Pericardium fibroblast (primary cell): Measurements from ENCODE around the genes PHKG1 and ASL.

DNA sequence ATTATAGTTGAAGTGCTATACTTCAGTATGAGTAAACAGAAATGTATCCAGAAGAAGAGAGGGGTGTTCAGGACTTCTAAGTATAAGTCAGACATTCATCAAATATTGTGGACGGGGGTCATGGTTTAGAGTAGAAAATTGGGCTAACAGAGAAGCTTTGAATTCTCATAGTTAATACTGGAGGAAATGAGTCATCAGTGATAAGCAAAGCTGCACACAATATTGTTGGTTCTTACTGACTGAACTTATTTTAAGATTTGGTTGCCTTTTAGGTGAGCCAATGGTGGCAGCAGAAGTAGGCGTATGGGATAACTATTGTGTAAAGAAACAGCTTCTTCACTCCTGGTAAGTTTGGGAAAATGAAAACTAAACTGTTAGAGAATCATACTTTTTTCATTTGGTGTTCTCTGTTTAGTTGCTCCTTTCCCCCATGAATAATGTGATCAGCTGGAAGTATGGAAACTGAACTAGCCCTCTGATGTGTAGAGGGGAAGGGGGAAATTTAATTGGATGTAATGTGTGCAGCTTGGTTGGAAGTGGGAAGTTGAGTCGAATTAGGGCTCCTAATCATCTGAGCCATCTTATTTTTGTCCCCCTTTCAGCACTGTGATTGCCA lies 1.6 kb upstream of the SUMF2 start:
- RAMPAGE, long total RNA, result no peak

DNA sequence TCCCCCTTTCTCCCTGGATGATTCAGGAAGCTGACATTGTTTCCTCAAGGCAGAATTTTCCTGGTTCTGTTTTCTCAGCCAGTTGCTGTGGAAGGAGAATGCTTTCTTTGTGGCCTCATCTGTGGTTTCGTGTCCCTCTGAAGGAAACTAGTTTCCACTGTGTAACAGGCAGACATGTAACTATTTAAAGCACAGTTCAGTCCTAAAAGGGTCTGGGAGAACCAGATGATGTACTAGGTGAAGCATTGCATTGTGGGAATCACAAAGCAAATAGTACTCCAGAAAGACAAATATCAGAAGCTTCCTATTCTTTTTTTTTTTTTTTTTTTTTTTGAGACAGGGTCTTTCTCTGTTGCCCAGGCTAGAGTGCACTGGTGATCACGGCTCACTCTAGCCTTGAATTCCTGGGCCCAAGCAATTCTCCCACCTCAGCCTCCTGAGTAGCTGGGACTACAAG lies 12.8 kb downstream of the PHKG1 start:
- RAMPAGE, long total RNA, result no peak

GRCh38 chr7:56087195-56087659 lies 5.5 kb downstream of the PHKG1 start:
- RAMPAGE, long total RNA, result no peak

GRCh38 chr7:56092481-56093580 lies at the start of gene PHKG1:
Gene PHKG1, minus strand, starts transcription at chr7:56092952.
- RAMPAGE, long total RNA, result no peak

DNA sequence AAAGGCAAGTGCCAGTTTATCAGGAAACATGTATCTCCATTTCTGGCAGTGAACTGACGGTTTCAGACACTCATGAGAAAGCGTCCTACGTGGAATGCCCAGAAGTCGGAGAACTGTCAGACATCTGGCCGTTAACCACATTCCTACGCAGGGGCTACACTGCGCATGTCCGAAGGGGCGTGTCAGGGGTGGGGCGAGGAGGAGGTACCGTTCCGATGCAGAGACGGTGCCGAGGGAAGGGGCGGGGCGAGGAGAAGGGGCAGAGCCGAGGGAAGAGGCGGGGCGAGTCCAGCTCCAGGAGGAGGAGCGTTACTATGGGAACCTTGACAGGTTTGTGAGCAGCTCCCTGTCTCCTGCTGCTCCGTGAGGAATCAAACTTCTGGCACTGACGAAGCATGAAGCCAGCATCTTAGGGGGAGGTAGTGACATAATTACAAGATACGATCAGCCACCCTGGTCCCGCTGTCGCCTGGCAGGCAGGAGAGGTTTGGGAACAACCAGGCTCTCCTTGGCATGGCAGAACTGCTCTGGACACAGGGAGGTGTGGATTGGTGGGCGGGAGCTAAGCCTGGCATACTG lies 367.0 kb upstream of the NUPR2 start:
- RAMPAGE, long total RNA, result no peak

- RAMPAGE, long total RNA, result no peak
Observed at GRCh38 chr7:57783627-57783925, 333.6 kb downstream of the ZNF716 start.

GRCh38 chr7:57867975-57868310 lies 418.0 kb downstream of the ZNF716 start:
- RAMPAGE, long total RNA, result no peak

DNA sequence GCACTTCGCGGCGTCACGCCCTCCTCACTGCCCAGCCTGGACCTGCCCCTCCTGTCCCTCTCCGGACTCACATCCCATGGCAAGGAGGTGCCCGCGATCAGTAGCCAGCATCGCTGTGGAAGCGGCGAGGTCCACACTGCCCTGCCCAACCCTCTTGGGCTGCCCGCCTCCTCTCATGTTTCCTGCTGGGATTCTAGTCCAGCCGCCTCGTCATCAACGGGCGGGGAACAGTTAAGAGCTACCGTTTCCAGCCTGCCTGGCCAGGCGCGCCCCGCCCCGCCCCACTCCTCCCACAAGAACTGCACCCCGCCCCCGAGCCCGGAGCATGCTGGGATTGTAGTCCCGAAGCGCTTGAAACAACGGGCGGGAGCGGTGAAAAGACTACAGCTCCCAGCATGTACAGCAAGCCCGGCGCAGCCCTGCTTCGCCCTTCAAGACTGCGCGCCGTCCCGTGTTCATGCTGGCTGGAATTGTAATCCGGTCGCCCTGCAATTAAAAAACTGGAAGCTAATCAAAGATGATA lies 930.5 kb upstream of the ZNF722 start:
- RAMPAGE, long total RNA, result no peak

- RAMPAGE, long total RNA, result no peak
Observed at GRCh38 chr7:64658918-64659355, 7.0 kb upstream of the ZNF107 start.

GRCh38 chr7:65974185-65975456 lies 7.4 kb downstream of the GUSB start:
- RAMPAGE, long total RNA, result no peak

DNA sequence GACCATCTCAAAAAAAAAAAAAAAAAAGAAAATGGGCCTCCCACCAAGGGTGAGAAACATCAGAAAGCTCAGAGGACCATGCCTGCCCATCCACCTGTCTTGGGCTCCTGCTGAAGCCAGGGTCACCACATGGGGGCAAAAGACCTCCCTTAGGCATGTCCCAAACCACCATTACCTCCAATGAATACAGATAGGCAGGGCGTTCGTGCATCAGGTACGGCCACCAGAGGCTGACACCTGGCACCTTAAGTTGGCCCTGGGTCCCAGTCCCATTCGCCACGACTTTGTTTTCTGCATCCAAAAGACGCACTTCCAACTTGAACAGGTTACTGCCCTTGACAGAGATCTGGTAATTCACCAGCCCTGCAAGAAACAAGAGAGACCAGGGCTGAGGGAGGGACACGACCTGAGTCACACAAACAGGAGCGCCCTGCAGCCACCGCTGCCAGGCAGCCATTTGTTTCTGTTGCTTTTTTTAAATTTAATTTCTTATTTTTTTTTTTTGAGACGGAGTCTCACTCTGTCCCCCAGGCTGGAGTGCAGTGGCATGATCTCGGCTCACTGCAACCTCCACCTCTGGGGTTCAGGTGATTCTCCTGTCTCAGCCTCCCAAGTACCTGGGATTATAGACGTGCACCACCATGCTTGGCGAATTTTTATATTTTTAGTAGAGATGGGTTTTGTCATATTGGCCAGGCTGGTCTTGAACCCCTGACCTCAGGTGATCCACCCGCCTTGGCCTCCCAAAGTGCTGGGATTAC lies 6.0 kb downstream of the GUSB start:
- RAMPAGE, long total RNA, result no peak

- RAMPAGE, long total RNA, result no peak
Observed at GRCh38 chr7:66075233-66076231, at the start of gene ASL. Gene ASL, plus strand, starts transcription at chr7:66075819.

DNA sequence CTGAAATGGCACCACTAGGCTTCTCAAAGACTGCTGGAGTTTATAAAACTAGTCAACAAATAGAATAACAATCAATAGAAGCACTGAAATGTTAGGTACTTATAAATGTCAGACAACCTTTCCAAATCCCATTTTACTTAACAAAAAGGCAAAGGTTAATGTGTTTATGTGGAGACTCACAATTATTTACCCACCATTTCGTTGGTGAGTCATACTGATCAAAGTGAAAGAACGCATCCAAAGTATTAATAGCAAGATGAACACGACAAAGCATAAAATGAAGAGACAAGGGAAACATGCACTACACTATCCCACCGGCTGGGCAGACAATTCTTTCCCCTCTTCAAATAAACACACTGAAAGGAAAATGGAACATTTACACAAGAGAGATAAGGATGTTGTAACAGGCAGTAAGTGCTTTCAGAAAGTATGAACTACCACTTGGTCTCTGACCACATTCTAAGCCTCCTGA lies 189.0 kb upstream of the KCTD7 start:
- RAMPAGE, long total RNA, result no peak

GRCh38 chr7:66576562-66577049 lies 52.1 kb upstream of the KCTD7 start:
- RAMPAGE, long total RNA, result no peak

DNA sequence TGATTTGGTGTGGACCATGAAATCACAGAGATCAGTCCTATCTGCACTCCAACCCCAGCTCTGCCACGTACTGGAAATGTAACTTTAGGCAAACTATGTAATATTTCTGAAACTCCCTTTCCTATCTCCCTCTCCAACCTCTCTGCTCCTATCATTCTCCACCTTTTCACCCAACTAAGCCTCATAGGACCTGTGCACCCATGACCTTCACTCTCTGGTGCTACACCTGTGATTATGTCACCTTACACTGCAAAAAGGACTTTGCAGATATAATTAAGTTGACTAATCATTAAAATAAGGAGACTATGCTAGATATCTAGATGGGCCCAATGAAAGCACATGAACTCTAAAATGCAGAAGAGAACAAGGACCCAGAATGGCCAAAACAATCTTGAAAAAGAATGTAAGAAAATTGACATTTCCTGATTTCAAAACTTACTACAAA lies 48.3 kb upstream of the KCTD7 start:
- RAMPAGE, long total RNA, result no peak

GRCh38 chr7:66591746-66592921 lies 36.5 kb upstream of the KCTD7 start:
- RAMPAGE, long total RNA, result start-site peak on the minus strand at chr7:66592346-66592357, 24 and 22 reads in 2 replicates

GRCh38 chr7:66629426-66629949 lies 807 bp downstream of the KCTD7 start:
- RAMPAGE, long total RNA, result no peak

DNA sequence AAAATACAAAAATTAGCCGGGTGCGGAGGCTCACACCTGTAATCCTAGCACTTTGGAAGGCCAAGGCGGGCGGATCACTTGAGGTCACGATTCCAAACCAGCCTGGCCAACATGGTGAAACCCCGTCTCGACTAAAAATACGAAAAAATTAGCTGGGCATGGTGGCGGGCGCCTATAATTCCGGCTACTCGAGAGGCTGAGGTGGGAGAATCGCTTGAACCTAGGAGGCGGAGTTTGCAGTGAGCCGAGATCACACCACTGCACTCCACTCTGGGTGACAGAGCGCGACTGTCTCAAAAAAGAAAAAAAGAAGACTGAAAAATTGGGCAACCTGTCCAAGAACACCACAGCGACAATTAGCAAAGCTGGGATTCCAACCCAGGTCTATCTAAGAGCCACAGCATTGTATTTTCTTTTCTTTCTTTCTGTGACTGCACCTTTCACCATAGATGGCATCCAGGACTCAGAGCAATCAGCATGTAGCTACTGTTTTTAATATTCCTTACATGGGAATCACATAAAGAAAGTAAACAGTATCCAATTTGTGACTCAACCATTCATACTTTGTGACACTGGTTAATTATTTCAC lies 52.2 kb downstream of the KCTD7 start:
- RAMPAGE, long total RNA, result no peak

GRCh38 chr7:66700532-66701383 lies 39.8 kb upstream of the RABGEF1 start:
- RAMPAGE, long total RNA, result no peak

DNA sequence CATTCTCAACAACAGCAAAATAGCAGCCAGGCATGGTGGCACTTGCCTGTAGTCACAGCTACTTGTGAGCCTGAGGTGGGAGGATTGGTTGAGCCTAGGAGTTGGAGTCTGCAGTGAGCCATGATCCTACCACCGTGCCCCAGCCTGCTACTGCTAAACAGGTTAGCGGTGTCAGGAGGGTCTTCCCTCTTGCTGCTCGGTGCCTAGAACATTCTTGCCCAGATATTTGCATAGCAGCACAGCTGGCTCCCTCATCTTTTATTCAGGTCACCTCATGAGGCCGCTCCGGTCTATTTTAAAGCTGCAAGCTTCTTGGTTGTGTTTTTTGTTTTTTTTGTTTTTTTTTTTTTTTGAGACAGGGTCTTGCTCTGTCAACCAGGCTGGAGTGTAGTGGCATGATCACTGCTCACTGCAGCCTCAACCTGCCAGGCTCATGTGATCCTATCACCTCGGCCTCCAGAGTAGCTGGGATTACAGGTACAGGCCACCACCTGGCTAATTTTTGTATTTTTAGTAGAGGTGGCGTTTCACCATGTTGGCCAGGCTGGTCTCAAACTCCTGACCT lies 2.8 kb upstream of the RABGEF1 start:
- RAMPAGE, long total RNA, result no peak